Mesangial cell (primary cell): Measurements from ENCODE around the genes MMP20 and CASP5.

DNA sequence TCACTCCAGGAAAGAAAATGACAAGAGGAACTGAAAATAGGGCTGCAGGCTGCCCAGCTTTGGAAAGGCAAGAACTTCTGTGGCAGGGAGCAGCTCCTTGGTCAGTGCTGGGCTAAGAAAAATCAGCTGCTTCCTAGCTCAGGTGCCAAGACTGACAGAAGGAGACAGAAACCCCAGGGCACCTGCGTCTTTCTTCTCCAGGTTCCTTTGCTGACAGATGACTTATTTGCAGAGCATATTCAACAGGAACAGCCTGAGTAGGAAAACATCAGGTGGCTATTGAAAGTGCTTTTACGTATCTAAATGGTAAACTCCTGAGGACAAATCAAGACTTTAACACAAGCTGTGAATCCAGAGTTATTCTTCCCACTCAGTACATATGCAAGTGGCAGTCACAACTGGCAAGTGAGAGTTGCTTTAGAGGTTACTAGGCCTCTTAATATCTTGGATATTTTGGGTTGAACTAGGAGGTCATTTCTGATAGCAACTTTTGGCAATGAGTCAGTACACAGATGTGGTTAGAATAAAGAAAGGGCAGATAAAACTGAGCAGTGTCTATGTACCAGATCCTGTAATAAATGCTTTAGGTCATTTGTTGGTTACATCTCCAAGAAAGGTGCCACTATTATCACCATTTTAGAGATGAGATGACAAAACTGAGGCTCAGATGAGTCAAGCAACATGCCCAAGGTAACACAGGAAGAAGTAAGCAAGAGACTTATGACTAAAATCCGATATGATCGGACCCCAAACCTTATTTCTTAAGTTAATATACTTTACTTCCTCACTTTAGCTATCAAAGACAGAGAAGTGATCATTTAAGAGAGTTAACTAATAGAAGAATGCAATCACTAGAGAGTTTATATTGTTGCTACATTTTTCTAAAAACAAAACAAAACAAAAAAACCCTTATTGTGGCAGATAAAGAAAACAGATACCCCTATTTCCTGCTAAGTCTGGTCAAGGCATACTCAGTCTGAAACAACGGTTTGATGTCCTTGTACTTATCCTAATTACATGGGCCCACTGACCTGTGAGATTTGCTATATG, 25.1 kb downstream of the MAML2 start:
- RAMPAGE, long total RNA: no peak

DNA sequence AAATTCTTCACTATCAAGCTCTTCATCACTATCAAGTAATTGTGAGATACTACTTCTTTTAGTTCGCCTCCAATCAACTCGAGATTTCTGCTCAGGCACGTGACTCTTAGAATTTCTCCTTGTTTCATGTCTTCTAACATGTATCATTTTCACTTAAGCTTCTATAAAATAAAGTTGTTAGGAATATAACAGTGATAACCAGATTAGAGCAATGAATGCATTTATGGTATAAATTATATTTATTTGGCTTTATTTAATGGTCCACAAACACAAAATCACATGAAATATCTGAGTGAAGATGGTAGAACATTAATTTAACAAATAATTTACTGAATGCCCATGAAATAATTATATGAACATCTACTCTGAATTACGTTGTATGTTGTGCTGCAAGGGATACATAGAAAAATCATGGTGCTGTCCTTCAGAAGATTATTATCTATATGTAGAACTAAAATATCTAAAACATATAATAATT, 5.1 kb downstream of the CCDC82 start:
- RAMPAGE, long total RNA: no peak

- RAMPAGE, long total RNA: no peak
These were observed 655 bp downstream of the JRKL start for GRCh38 chr11:96390137-96391199.

- RAMPAGE, long total RNA: no peak
These were observed 695 bp downstream of the ARHGAP42 start for GRCh38 chr11:100687779-100688187.

GRCh38 chr11:100828317-100828646, 141.2 kb downstream of the ARHGAP42 start:
- RAMPAGE, long total RNA: no peak

DNA sequence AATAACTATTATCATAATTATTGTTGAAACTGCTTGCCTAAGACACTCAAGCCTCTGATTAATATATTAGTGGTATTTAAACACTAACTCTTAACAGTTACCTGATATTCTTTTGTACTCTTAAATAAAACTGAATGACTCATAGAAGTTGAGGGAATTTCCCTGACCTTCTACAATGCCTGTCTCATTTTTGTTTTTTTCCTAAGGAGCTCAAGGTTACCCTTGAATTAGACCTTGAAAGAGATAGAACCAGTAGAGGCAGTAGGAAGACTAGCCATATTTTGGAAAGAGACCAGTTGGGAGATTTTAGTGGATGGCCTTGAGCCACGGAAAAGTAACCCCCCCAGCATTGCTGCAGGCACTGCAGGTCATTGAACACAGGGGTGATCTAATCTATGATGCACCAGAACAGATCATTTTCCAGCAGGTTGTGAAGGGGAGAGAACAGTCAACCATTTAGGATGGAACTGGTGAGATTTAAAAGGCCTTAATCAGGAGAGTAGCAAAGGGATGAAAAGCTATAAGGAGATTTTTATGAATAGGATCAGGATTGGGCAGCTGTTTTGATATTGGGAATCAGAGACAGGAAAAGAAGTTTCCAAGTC, 148.3 kb downstream of the PGR start:
- RAMPAGE, long total RNA: no peak

DNA sequence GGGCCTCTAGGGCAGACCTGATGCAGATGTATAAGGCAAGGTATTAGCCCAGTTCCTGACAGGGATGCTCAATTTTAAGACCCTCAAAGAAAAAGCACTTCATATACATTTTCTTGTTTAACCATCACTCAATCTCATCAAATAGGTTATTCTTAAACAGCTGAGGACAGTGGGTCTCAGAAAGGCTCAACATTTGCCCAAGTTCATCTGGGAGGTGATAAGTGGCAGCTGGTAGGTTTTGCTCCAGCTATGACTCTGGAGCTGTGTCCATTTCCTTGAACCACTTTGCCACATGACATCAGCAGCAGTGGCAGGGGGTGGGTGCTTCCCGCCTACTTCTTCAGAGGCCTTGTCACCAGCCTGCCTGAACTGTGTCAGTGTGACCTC, 142.3 kb downstream of the TRPC6 start:
- RAMPAGE, long total RNA: no peak

DNA sequence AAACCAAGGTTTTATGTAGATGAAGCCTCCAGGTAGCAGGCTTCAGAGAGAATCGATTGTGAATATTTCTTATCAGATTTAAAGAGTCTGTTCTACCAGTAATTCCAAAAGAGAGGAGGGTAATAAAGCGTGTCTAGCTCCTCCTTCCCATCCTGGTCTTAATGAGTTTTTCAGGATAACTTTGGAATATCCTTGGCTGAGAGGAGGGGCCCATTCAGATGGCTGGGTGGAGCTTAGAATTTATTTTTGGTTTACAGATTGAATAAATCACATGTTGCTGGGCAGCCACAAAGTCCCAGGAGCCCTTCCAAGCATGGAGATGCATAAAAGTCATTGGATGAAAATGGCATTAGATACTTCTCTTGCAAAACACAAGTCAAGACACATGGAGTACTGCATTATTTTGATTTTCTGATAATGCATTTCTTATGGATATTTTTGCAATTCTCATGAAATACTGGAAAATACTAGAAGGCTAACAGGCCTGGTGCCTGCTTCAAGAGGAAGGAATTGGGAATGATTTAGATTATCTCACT, 139.0 kb downstream of the TRPC6 start:
- RAMPAGE, long total RNA: no peak

- RAMPAGE, long total RNA: no peak
These were observed 7.0 kb upstream of the CEP126 start for GRCh38 chr11:101907894-101908128.

- RAMPAGE, long total RNA: no peak
These were observed 67.8 kb downstream of the YAP1 start for GRCh38 chr11:102177676-102178751.

DNA sequence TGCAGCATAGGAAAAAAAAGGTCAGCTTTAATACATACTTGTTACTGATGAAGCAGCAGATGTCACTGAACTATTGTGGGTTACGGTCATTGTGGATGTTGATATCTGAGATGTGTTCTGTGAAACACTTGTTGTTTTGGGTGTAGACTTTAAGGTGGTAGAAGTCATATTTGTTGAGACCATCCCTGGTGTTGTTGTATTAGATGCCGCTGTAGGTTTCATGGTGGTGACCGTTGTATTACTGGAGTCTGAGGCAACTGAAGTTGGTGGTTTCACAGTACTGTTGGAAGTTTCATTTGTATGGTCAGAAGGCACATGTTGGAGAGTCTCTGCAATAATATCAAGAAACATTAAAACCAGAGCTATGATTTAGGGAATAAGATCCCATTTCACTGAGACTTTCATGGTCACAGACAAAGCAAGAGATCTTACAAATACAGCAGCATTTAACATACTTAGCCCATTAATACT, 50.7 kb downstream of the TMEM123 start:
- RAMPAGE, long total RNA: no peak

DNA sequence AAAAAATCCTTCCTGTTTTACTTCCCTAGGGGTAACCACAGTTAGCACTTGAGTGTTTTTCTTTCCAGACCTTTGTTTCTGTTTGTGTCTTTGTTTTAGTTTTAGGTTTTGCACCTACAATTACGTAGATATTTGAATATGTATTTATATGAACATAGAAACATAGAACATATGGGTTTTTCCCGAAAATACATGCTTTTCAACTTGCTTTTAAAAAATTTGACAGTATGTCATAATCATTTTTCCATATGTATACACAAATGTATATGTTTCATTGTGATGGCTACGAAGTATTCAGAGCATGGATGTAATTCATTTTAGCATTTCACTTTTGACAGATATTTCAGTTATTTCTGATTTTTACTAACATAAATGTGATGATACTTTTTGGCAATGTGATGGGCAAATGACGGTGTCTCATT, 12.7 kb upstream of the TMEM123 start:
- RAMPAGE, long total RNA: no peak

- RAMPAGE, long total RNA: no peak
These were observed 23.4 kb upstream of the TMEM123 start for GRCh38 chr11:102475838-102476515.

DNA sequence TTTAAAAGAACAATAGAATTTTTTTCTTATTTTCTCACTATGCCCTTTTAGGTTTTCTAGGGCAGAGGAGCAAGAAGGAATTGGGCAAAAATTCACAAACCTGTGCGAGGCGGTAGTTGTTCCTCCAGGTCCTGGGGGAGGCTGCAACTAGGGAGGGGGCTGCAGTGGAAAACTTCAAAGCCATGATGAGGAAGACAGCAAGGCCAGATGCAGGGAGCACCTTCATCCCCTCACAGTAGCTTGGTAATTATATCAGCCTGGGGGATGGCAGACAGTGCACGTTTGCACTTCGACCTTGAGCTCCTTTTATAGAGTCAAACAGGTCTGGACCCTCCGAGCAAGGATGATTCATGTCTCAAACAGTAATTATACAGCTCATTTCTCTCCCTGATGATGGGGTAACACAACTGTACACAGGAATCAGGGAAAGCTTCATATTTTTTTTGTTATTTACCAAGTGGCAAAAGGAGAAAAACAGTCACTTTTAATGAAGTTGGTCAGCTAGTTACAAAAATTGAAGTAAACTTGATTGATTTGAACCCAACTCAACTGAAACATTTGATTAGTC, at the start of gene MMP20:
Gene MMP20 (minus strand): TSS at position 239 of the 568 bp plus-strand sequence.
- RAMPAGE, long total RNA: no peak

DNA sequence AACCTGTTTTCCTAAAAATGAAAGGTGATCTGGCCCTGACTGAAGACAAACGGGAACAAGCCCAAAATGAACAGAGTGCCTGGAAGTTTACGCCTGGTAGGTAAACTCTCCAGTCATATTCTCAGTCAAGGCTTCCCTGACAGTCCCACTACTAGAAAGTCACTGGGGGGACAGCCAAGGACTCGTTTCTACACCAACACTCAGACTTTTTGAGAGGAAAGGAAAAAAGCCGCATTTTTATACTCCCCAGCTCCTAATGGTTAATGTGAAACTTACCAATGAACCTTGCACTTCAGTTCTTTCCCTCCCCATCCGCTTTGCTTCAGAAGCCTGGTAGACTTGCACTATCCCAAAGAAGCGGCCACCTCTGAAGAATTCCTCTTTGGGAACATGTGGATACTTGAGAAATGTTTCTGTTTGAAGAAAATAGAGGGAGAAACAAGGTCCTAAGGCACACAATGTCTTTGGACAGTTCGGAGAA, 11.4 kb downstream of the MMP3 start:
- RAMPAGE, long total RNA: no peak

GRCh38 chr11:103055728-103056202, 36.2 kb downstream of the DCUN1D5 start:
- RAMPAGE, long total RNA: no peak

GRCh38 chr11:103753000-103753427, 283.4 kb upstream of the DDI1 start:
- RAMPAGE, long total RNA: no peak

GRCh38 chr11:103810046-103810493, 226.4 kb upstream of the DDI1 start:
- RAMPAGE, long total RNA: no peak

DNA sequence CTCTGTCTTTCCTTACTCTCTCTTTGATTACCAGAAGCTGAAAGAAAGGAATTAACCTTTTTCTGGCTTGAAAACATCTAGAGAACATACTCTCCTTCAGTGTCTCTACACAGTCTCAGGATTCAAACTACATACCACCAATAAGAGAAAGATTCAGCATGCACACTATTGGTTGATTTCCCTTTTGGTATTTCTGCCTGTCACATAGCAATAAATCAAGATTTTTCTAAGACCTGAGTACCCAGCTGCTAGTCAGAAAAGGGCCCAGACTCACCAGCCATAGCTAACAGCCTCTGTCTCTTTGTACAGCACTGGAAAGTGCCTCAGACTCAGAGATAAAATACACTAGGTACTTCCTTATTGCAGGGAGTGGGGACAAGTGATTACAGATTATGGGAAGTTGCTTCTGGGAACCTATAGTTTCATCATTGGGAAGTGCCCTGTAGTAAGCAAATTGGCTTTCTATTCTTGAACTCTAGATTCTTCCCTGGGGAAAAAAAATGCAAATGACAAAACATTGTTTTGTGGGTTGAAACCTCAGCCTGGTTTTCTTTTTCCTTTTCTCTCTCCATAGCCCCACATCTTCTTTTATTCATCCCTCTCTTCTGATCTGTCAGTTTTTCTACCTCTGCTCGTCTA, at the start of gene CASP5:
Gene CASP5 (minus strand): TSS at position 313 of the 639 bp plus-strand sequence.
- RAMPAGE, long total RNA: no peak

DNA sequence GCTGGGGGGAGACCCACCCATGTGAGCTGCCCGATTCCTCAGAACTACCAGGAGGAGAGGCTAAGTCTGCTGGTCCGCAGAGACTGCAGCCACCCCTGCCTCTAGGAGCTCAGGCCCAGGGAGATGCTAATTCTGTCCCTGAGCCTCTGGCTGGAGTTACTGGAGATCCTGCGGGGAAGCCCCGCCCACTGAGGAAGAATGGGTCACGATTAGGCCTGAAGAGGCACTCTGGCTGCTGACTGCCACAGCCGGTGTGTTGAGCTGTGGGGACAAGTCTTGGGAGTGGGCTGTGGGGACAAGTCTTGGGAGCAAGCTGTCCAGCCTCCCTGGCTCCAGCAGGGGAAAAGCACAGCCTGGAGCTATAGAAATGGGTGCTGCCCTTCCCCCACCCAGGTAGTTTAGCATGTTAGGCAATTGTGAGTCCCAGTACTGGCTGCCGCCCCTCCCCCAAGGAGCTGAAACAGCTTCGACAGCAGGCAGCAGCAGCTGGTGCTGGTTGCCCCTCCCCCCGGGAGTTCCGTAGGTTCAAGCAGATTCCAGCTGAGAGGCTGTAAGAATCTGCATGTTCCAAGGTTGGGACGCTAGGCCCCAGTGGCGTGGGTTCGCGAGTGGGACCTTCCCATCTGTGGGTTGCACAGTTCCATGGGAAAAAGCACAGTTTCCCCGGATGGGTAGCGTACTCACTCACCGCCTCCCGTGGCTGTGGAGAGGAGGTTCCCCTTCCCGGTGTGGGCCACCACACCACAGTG, 61.7 kb downstream of the MSANTD4 start:
- RAMPAGE, long total RNA: no peak